ENCODE results near the genes IFNG, IL22, LRRC10, CNOT2 and TSPAN8.

- RRBS = no CpG with 5 or more reads among the region's 8 CpGs
These were observed 49.1 kb downstream of the MSRB3 start for GRCh38 chr12:65327476-65328112.

GRCh38 chr12:65729309-65729764 lies 94.9 kb upstream of the HMGA2 start:
- RRBS = 12% methylated on average over 17 of the region's 36 CpGs

DNA sequence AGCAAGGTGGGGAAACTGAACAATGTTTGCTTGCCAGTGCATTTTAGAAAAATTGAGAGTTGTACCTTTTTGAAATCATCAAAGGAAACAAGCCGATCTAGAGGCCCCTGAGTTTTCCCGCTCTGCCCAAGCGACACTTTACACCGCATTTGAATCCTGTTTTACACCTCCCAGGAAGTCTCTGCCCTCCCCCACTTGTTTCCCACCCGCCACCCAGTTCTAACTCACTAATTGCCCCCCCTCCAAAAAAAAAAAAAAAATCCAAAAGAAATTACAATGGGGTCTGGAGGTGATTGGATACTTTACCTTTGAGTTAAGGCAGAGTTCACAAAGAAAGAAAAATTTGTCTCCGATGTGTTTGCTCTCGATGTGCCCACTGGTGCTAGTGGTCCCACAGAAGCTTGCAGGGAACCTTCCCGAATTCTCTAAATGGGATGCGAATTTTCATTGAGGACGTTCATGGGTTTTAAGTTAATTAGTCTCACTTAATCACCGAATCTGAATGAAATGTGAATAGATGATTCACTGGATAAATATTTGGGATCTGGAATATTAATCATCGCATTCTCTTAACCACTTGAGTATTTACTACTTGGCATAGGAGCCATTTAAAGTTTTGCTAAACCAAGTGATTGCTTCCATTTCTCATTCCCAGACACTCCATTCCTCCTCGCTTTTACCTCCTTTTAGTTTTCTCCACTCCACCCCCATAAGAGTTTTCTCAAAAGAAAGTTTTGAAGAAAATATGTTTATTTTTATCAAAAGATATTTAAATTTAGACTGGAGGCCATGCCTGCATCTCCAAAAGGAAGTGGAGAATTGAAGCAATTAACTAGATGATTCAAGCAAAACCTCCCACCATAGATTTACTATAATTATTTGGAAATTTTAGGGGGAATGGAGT lies 2.5 kb downstream of the HMGA2 start:
- RRBS = no CpG with 5 or more reads among the region's 13 CpGs

GRCh38 chr12:65881213-65881444 lies 56.8 kb downstream of the HMGA2 start:
- RRBS = no CpG with 5 or more reads among the region's 3 CpGs

DNA sequence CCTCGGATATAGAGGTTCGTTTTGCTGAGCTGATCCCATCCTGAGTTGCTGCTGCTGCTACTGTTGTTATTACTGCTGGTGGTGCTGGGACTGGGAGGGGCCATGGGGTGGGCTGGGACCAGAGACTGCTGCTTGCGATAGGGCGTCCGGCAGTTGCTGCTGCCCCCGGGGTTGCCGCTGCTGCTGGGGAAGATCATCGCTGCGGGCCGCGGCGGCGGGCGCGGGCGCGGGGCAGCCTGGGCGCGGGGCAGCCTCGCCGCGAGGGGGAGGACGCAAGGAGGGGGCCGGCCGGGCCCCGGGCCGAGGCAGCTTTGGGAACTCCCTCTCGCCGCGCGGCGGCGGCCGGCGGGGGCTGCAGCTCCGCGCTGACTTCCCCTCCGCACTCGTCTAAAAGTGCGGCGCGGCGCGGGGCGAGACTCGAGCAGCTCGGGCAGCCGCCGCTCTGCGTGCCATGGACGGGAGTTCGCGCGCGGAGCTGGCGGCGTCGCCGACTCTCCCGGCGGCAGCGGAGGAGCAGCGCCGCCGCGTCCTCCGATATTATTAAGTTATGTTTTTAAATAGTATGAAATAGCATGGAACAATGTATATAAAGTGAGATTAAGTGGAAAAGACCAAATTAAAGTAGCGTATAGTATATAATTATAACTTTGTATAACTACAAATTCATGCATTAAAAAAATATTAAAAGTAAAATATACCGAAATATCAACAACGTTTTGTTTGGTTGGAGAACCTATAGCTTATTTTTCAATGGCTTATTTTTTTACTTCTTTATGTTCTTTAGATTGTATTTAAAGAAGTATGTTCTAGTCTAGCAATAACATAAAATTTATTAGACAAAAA lies 46.3 kb downstream of the IRAK3 start:
- RRBS = 1% methylated on average over 4 of the region's 70 CpGs

DNA sequence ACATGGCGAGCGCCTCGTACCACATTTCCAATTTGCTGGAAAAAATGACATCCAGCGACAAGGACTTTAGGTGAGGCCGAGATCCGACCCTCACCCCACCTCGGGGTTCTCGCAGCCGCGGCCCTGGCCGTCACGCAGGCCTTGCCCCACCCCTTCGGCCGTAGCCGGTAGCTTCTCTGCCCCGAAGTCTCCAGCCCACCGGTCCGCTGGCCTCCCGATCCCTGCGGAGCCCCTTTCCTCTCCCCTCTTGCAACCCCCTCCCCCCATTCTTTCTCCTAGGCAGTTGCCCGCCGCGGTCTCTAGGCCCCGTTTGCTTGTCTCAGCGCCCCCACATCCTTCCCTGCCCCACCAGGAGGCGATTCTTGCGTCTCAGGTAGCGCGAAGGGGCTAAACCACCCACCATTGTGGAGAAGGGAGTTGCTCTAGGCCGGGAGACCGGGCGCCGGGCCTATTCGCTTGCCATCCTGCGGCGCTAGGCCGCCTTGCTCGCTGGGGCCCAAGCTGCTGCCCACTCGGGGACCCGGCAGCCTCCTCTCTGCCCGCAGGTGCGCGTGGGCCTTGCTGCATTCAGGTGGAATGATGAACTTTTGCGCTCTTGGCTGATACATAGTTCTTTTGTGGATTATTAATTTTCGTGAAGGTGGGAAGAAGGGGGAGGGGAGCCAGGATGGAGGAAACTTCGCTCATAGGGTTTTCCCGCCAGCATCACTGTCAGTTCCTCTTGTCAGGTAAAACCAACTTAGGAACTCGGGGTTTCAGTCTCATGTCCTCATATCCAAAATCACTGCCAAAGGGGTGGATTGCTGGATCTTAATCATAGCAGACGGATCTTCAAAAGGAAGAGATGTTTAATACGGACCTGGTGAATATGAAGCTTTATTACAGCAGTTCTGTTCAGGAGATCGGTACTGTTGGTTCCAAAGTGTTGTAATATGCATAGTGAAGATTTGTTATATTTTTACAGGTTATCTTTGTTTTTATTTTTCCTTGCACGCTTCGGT lies 858 bp downstream of the CAND1 start:
- RRBS = 2% methylated on average over 7 of the region's 53 CpGs

GRCh38 chr12:67657020-67657677 lies 8.6 kb downstream of the DYRK2 start:
- RRBS = no CpG with 5 or more reads among the region's 17 CpGs

GRCh38 chr12:67827832-67828551 lies 179.4 kb downstream of the DYRK2 start:
- RRBS = no CpG with 5 or more reads among the region's 8 CpGs

GRCh38 chr12:68159338-68159966 lies at the start of gene IFNG:
Gene IFNG, minus strand, starts transcription at chr12:68159740.
- RRBS = no CpG with 5 or more reads among the region's 6 CpGs

- RRBS = no CpG with 5 or more reads among the region's 8 CpGs
These were observed at the start of gene IL22 for GRCh38 chr12:68253428-68253731. Gene IL22, minus strand, starts transcription at chr12:68253604.

- RRBS = no CpG with 5 or more reads among the region's 5 CpGs
These were observed 15.1 kb downstream of the RAP1B start for GRCh38 chr12:68625845-68626111.

GRCh38 chr12:68772574-68773331 lies 26.8 kb downstream of the SLC35E3 start:
- RRBS = no CpG with 5 or more reads among the region's 10 CpGs

GRCh38 chr12:69610561-69611198 lies at the start of gene LRRC10:
Gene LRRC10, minus strand, starts transcription at chr12:69610907.
- RRBS = no CpG with 5 or more reads among the region's 16 CpGs

DNA sequence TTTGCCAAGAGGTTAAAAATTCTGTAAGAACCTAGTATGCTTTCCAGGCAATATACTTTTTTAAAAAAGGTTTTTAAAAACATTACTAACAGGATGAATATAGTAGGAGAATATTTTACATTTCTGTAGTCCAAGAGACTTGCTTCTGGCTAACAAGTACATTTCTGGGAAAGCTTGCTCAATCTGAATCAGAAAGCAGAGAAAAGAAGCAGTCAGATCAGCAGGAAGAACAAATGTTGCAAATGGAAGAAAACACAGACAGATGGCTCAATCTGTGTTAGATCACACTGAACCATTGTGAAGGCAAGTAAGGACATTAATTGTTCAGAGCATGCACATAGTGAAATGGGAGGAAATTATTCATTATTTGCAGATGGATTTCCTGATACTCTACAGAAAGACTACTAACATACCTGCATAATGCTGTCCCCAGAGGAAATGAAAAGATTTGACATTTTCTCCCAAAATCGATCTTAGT lies 65.2 kb upstream of the CNOT2 start:
- RRBS = no CpG with 5 or more reads among the region's 1 CpG

DNA sequence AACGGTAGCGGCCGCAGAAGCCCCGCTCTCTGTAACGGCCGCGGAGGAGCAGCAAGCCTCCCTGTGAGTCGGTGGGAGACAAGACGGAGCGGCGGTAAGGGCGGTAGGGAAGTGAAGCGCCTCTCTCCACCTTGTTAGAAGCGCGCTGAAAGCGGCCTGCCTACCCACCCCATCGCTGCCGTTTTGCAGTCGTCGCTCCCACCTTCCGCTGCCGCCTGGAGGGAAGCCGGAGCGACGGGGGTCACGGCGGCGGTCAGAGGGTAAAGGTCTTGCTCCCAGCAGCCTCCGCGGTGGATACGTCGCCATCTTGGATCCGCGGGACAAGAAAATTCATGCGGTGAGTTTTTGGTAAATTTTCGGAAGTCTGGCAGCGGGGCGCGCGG lies at the start of gene CNOT2:
Gene CNOT2, plus strand, starts transcription at position 290 of the 383 bp plus-strand sequence.
- RRBS = no CpG with 5 or more reads among the region's 40 CpGs

- RRBS = no CpG with 5 or more reads among the region's 7 CpGs
These were observed at the start of gene TSPAN8 for GRCh38 chr12:71157517-71158228. Gene TSPAN8, minus strand, starts transcription at chr12:71157999.

GRCh38 chr12:71163193-71163801 lies 5.5 kb upstream of the TSPAN8 start:
- RRBS = no CpG with 5 or more reads among the region's 6 CpGs

- RRBS = no CpG with 5 or more reads among the region's 3 CpGs
These were observed 59.8 kb downstream of the ZFC3H1 start for GRCh38 chr12:71603566-71604437.

- RRBS = no CpG with 5 or more reads among the region's 2 CpGs
These were observed 28.3 kb downstream of the ZFC3H1 start for GRCh38 chr12:71635381-71635677.

GRCh38 chr12:71639439-71639923 lies 24.2 kb downstream of the ZFC3H1 start:
- RRBS = no CpG with 5 or more reads among the region's 1 CpG